ENCODE measurements around the genes CHMP1B and PSMG2.

DNA sequence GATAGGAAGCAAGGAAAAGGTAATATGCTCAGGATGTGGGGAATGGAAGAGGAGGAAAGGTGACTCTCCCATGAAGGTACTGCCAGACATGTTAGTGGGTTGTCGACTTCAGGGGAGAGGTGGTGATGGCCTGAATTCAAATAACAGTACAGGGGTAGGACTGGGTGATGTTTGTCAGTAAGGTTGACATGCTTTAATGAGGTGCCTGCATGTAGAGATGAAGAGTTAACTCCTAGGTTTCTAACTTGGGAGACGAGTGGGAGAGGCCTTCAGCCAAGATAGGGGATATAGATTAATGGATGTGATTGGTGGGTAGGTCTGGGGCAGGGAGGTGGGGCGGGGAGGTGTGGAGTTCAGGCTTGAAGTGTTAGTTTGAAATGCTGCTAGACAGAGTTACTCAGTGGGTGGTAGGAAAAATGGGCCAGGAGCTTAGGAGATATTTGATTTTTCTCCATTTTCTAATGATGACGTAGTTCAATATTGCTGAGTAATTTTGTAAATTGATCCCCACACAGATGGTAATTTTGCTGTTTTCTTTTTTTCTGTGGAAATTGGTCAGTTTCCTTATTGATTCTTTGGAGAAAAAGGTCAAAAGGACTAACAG is 2.7 kb downstream of the NAPG start:
- PRO-cap: no peak

DNA sequence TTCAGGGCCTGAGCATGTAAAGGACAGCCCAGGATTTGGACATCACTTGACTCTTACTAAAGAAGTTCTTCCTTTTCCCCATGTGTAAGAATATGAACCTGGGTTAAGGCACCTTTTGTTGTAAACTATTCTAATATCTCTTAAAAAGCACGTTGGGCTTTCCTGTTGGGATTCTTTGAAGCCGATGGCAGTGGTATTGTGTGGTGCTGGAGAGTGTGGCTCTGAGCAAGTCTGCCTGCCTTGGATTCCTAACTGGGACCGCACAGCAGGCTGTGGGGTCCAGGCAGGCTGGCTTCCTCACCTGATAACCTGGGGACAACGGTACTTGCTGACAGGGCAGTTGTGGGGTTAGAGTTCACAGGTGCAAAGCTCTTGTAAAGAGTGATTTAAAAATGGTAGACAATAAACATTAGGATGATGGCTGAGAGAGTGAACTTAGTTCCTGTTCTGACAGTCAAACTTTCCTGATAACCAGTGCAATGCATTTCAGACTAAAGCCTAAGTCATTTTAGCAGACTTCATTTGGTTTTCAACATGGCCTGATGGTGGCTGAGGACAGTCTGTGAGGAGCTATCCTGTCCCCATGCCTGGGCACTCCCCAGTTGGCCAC is 30.0 kb downstream of the NAPG start:
- PRO-cap: no peak

DNA sequence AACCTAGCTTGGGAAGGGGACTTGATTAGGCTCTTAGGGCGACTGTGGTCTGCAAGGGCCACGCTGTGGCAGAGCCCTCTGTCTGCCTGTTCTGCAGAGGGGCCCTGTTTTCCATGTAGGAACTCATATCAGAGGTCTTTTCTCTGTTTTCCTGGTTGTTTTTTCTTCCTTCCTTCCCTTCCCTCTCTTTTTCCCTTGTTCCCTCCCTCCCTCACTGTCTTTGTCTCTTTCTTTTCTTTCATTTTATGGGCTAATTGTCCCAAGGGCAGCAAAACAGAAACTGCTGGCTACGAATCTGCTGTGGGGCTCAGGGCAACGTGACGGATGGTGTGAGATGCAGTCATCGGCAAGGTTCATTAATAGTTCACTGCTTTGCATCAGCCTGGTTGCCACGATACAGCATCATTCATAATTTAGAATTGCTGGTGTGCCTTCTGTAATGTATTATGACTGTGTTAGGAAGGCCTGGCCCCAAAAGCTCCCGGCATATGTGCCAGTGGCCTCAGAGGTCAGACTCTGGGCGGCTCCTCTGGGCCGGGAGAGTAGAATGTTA is 134.6 kb downstream of the NAPG start:
- PRO-cap: no peak

GRCh38 chr18:10927350-10927875 is 222.0 kb downstream of the PIEZO2 start:
- PRO-cap: no peak

DNA sequence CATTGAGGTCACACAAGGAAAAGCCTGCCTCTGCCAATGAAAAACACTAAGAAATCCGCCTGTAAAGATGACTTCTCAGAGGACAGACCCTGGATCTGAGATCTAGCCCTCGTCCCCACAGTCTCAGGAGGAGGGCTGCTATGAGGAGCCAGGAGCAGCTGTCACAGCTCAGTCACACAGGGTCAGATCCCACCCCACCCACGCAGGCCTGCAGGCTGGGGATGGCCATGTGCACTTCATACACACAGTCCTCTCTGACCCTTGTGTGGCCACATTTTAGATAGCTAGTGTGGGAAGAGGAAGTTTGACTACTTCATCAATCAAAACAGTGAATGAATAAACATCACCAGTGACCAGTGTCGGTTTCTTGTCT is 107.2 kb downstream of the PIEZO2 start:
- PRO-cap: no peak

- PRO-cap: no peak
Measured at GRCh38 chr18:11110431-11110953, 38.9 kb downstream of the PIEZO2 start.

DNA sequence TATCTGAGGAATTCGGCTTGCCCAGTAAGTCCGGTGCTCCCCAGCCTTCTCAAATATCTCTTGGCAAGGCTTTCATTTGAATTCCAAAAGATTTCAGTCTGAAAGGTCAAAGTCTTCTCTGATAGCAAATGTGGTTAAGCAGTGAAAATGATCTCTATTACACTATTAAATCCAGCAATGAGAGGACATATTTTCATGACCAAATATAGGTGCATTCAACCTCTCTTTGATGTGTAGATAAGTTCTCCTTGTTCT is 27.8 kb downstream of the PIEZO2 start:
- PRO-cap: no peak

GRCh38 chr18:11751722-11753157 is 63.2 kb downstream of the GNAL start:
- PRO-cap: no peak

DNA sequence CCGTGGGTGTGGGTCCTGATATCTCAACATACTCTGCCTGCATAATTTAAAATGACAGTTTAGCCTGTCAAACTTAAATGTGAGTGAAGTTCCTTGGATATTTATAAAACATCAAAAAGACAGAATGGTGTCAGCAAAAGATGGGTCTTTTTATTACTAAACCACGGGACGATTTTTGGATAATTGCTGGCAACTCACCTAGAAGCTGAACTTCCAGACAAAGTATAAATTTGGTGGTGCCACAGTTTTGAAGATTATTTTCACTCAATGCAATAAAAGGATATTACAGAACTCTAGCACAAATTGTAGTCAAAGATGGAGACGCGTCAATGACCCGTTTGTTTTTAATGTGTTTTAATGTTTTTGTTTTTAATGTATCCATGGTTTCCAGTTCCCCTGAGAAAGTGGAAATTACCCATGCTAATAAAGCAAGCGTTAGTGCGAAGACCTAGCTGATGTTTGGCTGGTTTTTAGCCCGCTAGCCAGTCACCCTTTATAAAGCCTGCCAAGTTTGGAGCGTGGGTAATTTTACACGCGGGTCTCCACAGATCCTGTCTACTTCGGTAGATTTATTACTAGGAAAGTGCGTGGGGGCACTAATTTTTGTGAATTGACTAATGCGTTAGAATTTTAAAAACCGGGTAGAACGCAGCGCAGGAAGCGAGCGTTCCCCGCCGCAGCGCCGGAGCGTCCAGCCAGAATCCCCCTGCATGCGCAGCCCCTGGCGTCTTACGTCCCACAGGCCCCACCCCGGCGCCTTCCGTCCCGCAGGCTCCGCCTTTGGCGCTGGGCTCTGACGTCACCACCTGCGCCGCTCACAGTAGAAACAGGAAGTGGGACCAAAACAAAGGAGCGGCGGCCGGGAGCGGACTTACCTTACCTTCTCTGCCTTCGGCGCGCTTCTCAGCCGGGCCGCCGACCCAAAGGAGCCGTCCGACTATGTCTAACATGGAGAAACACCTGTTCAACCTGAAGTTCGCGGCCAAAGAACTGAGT is at the start of gene CHMP1B:
Gene CHMP1B, plus strand, starts transcription at position 841 of the 996 bp plus-strand sequence.
- PRO-cap: bidirectional peak, plus-strand start at position 438 of the sequence, minus-strand start at position 317 of the sequence; unidirectional peak, minus-strand start at position 461 of the sequence; bidirectional peak, plus-strand start at position 842 of the sequence, minus-strand start at position 703 of the sequence

DNA sequence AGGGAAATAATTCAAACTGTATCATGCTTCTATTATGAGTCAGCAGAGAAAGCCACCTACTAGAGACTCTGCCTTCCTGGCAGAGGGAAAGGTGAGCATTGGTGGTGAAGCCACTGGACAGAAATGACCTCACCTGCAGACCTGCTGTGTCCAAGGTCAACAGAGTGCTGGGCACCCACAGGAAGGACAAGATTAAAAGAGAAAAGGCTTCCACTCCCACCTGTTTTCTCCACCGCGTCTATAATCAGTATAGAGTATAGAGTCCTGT is 20.4 kb downstream of the MPPE1 start:
- PRO-cap: no peak

DNA sequence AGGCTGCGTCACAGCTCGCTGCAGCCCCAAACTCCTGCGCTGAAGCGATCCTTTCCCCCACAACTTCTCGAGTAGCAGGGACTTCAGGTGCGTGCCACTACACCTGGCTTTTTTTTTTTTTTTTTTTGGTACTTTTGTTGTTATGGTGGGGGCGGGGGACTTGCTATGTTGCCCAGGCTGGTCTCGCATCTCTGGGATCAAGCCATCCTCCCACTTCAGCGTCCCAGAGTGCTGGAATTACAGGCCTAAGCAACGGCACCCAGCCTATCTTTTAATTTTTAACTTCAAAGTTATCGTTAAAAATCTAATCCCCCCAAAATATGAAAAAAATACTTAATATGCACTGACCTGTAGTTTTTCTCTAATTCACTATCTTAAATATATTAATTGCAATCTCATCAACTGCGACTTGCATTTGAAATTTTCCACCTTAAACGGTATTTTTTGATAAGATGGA is 541 bp downstream of the MPPE1 start:
- PRO-cap: no peak

GRCh38 chr18:11946761-11947023 is 34.6 kb upstream of the IMPA2 start:
- PRO-cap: no peak

DNA sequence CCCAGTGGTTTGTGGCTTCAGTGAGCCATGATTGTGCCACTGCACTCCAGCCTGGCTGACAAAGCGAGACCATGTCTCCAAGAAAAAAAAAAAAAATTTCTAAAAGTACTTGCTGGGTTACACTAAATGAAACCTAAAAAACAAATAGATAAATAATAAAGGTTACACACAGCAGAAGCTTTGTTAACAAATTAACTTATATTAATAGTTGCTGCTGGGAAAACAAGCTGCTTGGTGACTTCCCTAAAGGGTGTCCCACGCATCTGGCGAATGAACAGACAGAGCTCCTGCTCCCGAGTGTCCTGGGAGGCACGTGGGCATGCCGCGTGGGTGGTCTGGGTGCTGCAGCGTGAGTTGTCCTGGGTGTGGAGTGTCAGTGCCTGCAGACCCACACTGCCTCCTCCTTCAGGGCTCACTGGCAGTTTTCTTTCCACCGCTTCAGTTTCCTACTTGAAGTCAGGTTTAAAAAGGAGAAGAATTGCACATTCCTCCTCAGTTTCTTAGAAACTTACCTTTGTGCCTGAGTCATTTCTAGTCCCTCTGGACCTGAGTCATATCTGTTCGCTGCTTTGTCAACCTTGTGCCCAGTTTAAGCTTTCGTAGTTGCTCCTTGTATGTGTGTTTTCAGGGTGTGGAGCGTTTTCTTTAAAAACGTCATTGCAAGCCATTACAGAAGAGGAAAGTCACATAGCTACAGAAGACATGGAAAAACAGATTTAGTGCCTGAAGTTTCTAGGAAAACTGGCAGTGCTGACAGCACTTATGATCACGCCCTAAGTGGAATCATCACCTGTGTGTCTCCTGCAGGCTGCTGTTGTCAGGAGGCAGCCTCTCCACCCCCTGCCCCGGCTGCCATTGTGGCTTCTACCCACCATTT is 24.3 kb downstream of the IMPA2 start:
- PRO-cap: no peak

DNA sequence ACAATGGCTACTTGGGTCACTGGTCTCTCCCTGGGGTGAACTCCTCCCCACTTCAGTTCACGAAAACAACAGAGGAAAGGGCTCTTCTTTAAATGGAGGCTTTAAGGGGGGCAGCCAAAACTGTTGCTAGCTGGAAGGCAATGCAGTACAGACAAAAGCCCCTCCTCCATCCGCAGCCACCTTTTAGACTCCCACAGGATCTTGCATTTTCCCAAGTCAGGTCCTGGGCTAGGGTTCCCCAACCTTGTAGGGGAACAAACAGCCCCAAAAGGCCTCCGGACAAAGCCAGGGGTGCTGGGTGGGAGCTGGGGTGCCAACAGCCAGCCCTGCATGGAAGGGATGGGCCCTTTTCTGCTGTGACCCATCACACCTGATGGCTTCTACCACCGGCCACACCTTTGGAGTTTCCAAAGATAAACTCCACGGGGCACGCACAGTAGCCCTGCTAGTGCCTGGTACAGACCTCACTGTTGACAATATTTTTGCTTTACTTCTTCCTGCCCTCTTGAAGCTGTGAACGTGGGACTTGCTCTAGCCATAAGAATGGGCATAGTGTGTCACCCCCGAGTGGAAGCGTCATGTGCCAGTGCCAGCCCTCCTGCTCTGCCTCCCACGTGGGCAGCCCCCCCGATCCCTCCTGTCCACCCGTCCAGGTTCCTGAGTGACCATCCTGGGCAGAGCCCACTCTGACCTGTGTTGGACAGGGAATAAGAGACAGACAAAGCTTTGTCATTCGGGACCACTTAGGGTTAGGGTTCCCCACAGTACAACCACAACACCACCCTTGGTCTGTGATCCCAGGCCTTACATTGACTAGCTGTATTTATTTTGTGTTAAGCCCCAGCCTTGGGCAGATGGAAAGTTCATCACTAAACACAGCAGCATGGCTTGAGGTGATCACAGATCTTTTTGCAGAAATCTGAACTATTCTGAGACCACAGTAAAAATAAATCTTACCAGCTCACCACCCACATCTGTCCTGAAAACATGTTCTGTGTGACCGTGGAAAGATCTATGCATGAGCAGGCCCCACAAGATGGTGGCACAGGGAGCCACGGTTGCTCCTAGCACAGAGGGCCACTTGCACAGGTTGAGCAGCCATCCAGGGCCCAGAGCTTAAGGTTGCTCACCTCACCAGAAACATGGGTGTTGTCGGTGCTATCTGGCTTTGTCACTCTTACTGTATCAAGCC is 19.0 kb downstream of the TUBB6 start:
- PRO-cap: no peak

- PRO-cap: no peak
Measured at GRCh38 chr18:12366861-12367679, 10.0 kb downstream of the AFG3L2 start.

GRCh38 chr18:12503057-12503751 is 95.5 kb downstream of the PRELID3A start:
- PRO-cap: no peak

DNA sequence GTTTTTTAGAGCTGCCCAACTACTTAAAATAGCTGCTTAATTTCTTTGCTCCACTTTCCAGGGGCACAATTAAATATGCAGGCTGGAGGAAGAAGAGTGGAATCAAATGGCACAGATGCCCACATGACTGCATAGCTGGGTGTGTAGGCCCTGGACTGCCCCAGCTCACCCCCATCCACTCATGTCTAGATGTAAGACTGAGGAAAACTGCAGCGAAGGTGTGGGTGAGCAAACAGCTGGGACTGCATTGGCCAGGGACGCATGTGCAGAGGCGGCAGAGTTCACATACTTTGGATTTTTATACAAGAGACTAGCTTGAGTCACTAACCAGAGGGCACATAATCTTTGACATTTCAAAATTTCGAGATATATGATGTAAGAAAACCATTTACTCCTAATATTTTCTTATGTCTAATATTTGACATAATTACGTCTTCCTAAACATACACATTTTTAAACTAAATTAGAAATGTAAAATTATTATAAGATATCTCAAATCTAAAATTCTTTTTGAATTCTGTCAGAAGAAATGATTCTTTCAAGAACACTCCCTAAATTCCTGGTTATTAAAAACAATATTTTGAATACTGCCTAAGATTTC is 60.1 kb downstream of the SPIRE1 start:
- PRO-cap: no peak

- PRO-cap: bidirectional peak, plus-strand start at chr18:12703021, minus-strand start at chr18:12702689
Measured at GRCh38 chr18:12702810-12703479, at the start of gene PSMG2. Gene PSMG2 (plus strand): TSS chr18:12703042.

DNA sequence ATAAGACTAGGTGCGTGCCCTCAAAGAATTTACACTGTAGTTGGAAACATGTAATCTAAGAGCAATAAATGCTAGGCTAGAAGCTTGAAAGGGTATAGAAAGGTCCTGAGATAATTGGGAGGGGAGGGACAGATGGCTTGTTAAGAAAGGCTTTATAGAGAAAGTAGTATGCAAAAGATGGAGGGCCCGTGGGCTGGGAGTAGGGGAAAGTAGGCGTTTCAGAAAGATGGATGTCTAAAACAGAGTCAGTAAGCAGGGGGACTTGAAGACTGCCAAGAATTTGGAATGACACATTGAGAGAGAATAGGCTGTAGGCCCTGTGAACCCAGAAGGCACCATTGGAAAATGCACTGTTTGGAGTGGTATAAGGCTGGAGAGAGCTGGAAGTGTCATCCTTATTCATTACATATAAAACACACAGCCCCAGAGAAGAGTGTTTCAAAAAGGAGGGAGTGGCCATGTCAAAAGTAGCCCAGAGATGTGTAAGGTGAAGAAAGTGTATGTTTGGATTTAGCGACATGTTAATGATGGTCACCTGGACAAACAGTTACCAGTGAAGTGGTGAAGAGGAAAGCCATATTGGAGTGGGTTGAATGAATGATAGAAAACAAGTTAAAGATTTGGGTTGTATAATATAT is 925 bp downstream of the PSMG2 start:
- PRO-cap: no peak

DNA sequence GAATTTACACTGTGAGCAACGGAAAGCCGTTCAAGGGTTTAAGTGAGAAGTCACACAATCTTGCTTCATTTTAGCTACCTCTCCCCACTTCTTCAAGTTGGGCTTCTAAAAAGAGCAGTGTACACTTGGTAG is 3.8 kb downstream of the PTPN2 start:
- PRO-cap: no peak

Data from right cardiac atrium (tissue), 1 donor.